LNCaP clone FGC (cell line): ENCODE data around the gene DMRT1.

- RRBS, 2 experiments = 6 to 15% methylated on average over 15 of the region's 87 CpGs
These were observed 44.4 kb upstream of the WASHC1 start for GRCh38 chr9:73328-74458.

GRCh38 chr9:281817-282481 is 67.3 kb downstream of the DOCK8 start:
- RRBS, 2 experiments = no CpG with 5 or more reads among the region's 7 CpGs

DNA sequence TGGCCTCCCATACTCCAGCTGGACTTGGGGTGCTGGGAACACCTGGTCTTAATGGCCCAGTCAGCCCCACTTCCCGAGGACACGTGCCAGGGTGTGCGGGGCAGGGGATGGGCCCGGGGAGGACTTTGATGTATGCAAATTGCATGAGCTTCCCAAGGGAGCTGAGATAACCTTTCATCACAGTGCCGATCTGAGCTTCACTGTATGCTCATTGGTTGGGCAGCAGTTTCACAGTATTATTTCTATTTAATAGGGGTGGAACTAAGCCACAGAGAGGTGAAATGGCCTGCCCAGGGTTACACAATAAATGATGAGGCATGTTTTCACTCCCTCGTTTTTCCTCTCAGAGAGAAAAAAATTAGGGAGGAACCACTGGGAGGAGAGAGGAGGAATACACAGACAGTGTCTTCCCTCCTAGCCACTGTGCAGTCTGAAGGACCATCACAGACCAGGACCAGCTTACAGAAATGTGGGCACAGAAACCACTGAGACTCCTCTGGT is 65.0 kb upstream of the KANK1 start:
- RRBS, 2 experiments = no CpG with 5 or more reads among the region's 6 CpGs

GRCh38 chr9:468107-468643 is 36.3 kb upstream of the KANK1 start:
- RRBS, 2 experiments = no CpG with 5 or more reads among the region's 9 CpGs

DNA sequence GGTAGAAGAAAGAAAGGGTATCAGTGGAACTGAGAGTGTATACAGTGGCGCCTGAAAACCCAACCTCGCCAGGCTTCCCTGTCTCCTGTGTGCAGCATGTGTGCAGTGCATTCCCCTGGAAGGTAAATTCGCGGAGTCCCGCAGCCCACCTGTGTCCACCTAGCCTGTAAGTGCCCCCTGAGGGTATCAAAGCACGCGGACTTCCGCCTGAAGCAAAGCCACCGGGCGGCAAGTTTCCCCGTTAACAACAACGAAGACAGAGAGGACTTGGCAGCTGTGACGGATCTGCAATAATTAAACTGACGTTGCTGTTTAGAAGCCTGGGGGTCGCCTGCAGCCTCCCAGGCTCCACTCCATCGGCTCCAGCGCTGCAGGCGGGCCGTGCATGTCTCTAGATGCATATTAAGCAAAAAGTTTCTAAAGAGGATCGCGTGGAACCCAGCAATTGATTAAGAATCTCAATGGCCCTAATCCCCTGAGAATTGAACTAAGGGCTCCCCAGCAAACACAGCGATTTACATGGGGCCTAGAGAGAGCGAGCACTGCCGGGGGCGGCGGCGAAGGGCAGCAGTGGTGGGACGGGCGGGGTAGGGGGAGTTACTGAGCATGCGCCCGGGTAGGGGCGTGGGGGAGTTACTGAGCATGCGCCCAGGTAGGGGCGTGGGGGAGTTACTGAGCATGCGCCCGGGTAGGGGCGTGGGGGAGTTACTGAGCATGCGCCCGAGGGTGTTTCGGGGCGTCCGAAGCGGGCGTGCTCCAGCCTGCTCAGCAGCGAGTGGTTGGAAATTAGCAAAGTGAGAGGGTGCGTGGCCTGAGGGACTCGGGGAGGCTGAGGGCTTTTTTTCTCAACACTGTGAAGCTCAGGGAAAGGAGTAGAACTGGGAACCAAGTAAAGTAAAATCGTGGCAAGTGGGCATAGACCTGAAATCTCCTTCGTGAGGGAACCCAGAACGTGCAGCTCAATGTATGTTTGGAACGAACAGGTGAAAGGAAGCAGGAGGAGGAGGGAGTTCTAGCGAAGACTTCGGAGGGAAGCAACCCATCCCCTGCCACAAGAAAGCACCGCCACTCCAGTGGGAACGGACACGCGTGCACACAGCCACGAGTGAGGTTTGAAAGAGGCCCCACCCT is 34.6 kb upstream of the KANK1 start:
- RRBS, 2 experiments = 1% methylated on average over 13 of the region's 58 CpGs

DNA sequence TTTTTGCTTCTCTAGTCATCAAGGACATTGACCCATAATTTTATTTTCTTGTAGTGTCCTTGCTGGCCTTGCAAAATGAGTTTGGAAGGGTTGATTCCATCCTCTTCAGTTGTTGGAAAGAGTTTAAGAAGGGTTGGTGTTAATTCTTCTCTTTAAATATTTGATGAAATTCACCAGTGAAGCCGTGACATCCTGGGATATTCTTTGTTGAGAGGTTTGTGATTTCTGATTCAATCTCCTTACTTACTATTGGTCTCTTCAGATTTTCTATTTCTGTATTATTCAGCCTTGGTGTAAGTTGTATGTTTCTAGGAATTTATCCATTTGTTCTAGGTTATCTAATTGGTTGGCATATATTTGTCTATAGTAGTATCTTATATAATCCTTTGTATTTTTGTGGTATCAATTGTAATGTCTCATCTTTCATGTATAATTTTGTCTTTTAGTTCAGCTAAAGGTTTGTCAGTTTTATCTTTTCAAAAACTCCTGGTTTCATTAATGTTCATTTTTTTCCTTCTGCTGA is 36.0 kb downstream of the KANK1 start:
- RRBS, 2 experiments = no CpG with 5 or more reads among the region's 1 CpG

- RRBS, 2 experiments = no CpG with 5 or more reads among the region's 5 CpGs
These were observed 56.1 kb downstream of the KANK1 start for GRCh38 chr9:560474-561103.

DNA sequence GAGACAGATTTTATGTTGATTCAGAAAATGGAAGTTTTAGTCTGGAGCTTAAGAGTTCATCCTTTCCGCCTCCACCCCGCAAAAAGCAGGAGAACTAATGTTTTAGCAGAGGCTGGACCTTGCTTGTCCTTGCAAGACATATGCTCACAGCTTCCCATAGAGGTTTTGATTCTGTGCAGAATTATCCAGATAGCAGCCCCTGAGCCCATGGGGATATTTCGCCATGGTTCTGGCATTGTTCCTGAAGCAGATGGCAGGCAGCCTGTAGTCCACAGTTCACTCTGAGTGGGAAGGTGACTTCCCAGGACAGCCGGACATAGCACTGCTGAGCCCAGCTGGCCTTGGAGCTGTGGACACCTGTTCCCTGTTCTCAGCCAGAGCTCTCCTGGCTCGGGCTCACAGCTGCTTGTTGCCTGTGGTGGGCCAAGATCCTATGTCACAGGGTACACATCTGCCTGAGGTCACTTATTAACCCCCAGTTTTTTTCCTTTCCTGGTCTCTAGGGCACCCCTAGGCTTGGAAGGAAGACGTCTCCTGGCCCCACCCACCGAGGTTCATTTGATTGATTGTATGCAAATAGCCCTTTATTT is 96.7 kb upstream of the DMRT1 start:
- RRBS, 2 experiments = no CpG with 5 or more reads among the region's 7 CpGs

- RRBS, 2 experiments = 8 to 11% methylated on average over 17 to 21 of the region's 51 CpGs
These were observed at the start of gene DMRT1 for GRCh38 chr9:841333-841917. Gene DMRT1, plus strand, starts transcription at chr9:841697.

- RRBS, 2 experiments = no CpG with 5 or more reads among the region's 7 CpGs
These were observed 35.3 kb upstream of the SMARCA2 start for GRCh38 chr9:1979649-1980451.

DNA sequence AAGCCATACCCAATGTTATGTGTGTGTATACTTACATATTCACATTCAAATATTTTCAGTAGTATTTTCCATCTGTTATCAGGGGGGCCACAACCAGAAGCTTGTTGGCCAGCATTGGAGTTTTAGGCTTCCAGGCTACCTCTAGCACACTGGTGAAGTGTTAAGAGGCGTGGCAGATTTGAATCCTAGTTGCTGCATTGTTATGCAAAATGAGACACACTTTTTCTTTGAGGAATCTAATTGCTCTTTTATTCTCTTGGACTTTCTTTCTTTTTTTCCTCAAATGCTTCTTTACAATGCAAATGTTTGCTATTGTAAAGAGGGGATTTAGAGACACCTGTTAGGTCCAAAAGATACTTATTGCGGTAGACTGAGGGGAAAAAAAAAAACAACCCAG is 3.6 kb downstream of the SMARCA2 start:
- RRBS, 2 experiments = no CpG with 5 or more reads among the region's 2 CpGs

DNA sequence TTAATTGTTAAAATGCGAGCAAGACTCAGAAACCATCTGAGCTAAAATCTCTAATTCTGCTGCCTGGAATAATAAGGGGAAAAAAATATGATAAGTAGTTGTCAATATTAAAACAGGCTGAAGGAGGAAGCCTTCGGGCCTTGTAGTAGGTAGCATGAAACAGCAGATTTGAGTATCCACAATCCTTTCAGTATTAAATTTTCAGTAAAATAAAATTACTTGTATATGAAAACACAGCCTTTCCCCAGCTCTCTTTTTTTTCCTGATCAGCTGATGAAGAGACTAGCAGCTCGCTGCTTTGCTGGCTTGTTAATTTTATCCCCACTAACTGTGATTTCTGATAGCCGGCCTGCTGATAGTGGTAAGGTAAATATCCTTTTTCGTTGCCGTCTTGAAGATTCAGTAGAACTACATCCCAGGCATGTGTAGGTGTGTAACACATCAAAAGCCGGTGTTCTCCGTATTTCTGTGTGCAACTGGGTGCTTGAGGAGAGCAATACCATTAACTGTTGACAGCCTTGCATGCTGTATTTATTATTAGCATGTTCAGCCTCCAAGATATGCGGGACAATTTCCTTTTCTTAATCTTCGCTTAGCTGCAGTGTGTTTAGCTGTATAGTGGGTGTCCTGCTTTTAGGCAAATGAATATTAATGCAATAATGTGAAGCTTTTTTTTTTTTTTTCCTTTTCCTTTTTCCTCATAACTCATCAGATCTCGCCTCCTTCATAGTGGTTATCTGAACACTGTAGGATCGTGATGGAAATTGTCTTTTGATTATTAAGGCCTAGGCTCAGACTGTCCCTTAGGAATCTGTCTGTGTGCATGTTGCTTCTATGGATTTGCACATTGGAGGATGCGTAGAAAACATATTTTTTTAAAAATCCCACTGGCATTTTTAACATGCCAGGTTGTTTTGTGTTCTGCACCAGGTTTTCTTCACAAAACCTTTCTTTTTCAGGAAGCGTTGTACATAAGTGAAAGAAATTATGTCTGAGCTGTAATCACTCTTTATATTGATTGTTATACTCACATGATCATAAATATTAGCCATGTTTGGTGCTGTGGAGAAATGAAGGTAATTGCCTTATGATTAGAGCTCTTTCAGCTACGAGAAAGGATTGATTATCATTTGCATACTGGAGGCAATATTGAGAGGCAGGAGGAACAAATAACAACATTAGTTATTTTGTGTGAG is 144.8 kb downstream of the SMARCA2 start:
- RRBS, 2 experiments = 3 to 4% methylated on average over 2 of the region's 15 CpGs

DNA sequence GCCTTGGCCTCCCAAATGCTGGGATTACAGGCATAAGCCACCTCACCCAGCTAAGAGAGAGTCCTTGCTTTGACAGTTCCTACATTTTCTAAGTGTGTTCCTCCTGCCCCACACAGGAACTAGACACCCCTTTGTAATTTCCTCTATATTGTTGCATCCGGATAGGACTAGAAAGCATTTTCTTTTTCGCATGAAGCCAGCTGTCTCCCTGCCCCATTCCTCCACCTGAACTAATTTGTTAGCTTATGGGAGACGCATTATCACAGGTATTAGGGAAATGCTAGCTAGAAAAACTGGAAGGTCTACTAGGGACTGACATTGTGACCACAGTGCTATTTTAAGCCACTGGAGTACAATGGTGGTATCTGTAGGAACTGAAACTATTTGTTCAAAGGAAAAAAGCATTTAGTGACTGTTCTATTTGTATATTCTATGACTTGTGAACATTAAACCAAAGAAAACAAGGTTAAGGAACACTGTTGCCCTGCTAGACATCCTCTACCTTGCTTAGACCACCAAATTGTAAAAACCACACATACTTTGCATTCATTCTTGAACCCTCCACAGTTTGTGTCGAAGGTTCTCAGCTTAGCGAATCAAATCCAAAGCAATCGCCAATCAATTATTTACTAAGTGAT is 214.2 kb downstream of the SMARCA2 start:
- RRBS, 2 experiments = no CpG with 5 or more reads among the region's 6 CpGs

- RRBS, 2 experiments = no CpG with 5 or more reads among the region's 12 CpGs
These were observed 260.6 kb downstream of the SMARCA2 start for GRCh38 chr9:2275755-2276170.

DNA sequence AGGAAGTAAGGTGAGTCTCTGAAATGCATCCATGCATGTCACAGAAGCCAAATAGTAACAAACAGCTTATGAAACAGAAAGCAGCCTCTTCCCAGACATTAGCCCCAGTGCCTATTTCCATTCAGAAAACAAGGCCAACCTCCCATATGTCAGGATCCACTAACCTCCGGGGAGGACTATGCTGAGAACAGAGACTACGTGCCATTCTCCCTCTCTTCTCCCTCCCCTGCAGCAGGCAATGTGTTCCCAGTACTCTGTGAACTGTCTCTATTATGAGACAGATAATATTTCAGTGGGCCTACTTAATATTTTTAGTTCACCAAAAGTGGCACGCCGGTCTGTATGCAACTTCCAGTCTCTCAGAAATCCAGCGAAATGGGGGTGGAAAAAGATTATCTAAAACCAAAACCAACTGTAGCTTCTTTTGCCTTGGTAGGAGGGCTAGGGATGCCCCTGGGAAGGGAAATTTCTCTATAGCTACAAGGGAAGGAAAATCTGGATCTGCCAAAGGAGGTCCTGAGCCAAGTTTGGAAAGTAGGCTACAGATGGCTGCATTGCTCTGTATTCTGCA is 42.0 kb downstream of the VLDLR start:
- RRBS, 2 experiments = no CpG with 5 or more reads among the region's 5 CpGs

- RRBS, 2 experiments = no CpG with 5 or more reads among the region's 50 CpGs
These were observed 884 bp downstream of the KCNV2 start for GRCh38 chr9:2718167-2718620.

GRCh38 chr9:2809929-2810572 is 33.8 kb downstream of the PUM3 start:
- RRBS, 2 experiments = no CpG with 5 or more reads among the region's 2 CpGs

DNA sequence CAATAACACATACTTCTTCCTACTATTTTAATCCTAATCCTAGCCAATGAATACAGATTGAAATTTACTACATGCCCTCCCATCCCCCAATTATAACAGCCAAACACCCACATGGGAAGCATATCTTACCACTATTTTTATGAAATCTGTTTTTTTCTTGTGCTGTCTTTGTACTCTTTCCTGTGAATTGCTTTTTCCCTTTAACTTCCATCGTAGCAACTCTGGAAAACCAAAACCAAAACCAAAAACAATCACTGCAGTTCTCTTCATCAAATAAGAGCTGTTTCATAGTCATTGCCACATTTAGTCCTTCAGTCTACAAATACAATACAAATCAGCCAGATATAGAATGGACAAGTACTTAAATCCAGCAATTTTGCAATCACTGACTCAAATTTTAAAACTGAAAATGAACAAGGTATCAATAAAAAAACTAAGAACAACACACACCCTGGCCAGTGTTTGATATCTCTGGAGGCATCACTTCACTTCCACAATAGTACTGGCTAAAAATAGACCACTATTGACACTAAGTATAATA is 5.5 kb downstream of the PUM3 start:
- RRBS, 2 experiments = no CpG with 5 or more reads among the region's 1 CpG

GRCh38 chr9:2875904-2876235 is 32.0 kb upstream of the PUM3 start:
- RRBS, 2 experiments = no CpG with 5 or more reads among the region's 8 CpGs

GRCh38 chr9:3088172-3088644 is 244.3 kb upstream of the PUM3 start:
- RRBS, 2 experiments = no CpG with 5 or more reads among the region's 9 CpGs